Mesangial cell (primary cell): ENCODE results near the gene GTF2H3.

- RAMPAGE, long total RNA = no peak
Measured at GRCh38 chr12:123131375-123132486, 19.2 kb downstream of the PITPNM2 start.

GRCh38 chr12:123150090-123150357 is 866 bp downstream of the PITPNM2 start:
- RAMPAGE, long total RNA = no peak

GRCh38 chr12:123253417-123254153 is 18.1 kb downstream of the CDK2AP1 start:
- RAMPAGE, long total RNA = no peak

DNA sequence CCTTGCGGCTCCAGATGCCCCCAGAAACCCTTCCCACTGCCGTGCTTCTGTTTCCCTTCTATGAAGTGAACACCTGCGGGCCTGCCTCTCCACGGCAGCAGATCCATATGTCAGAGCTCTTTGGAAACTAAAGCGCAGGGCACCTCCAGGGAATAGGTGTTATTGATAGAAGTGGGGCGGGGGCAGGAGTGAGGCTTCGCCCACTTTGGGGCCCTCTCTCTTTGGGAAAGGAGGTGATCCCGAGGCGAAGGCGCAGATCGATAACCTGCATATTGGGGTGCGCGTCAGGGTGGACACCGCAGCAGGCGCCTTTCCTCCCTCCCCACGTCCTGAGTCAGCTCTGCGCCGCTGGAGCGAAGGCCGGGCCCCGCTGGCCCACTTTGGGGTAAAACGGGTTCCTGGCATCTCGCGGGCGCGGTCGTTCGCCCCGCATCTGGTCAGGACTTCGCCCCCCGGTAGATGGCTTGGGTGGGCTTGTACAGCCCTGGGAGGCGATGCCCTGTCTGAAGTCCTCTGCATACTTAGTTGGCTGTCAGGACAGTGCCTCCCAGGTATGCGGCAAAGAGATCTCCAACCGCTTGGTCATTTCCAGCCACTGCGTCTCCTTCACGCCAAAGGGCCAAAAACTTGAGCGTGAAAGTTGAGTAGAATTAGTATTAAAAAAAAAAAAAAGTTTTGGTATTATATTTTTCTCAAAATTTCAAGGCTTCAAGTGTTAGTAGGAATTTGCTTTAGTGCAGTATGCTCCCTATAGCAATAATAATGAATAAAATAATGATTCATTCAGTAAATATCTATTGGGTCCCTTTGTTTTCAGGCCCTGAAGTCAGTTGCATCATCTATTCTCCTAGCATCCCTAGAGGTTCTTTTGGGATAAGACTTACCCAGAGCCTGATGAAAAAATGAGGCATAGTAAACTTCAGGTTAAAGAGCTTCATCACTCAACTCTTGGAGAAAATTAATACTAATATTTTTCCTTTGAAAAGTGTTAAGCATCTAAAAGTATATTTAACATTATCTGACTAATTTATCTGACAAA is 767 bp downstream of the KMT5A start:
- RAMPAGE, long total RNA = no peak

- RAMPAGE, long total RNA = no peak
Measured at GRCh38 chr12:123398182-123398997, 14.5 kb downstream of the KMT5A start.

- RAMPAGE, long total RNA = no peak
Measured at GRCh38 chr12:123409413-123410773, 26.0 kb downstream of the KMT5A start.

- RAMPAGE, long total RNA = no peak
Measured at GRCh38 chr12:123444616-123445003, 8.1 kb upstream of the RILPL2 start.

- RAMPAGE, long total RNA = no peak
Measured at GRCh38 chr12:123445266-123446366, 9.1 kb upstream of the RILPL2 start.

- RAMPAGE, long total RNA = no peak
Measured at GRCh38 chr12:123619270-123619770, 14.2 kb downstream of the EIF2B1 start.

DNA sequence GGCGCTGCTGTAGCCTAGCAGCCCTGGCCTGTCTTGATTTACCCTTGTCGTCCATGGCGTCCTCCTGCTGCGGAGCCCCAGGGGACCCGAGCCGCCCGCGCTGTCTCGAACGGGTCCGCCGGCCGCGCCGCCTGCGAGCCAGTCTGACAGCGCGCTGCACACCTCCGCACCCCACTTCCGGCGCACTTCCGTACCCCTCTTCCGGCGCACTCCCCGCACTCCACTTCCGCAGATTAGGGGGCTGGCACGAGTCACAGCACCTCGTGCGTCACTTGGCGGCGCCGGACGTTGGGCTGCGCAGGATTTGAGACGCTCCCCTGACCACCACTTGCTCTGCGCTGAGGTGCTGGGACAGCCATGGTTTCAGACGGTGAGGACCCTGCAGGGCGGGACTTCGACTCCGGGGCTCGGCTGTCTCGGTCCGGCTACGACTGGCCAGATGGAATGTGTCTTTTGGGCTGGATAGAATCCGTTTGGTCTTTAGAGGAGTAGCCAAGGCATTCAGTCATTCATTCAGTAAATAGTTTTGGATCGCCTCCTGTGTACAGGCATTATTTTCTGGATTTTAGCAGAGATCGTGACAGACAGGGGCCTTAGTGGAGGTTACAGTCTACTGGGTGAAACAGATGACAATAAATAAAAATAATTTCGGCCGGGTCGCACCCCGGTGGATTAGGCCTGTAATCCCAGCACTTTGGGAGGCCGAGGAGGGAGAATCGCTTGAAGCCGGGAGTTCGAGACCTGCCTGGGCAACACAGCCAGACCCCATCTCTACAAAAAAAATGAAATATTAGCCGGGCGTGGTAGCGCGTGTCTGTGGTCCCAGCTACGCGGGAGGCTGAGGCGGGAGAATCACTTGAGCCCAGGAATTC is at the start of gene GTF2H3:
Gene GTF2H3, plus strand, starts transcription at position 327 of the 872 bp plus-strand sequence.
- RAMPAGE, long total RNA = start-site peak on the minus strand centred at position 161 of the sequence, 52 bp wide, 690 reads; start-site peak on the plus strand centred at position 343 of the sequence, 35 bp wide, 341 reads

DNA sequence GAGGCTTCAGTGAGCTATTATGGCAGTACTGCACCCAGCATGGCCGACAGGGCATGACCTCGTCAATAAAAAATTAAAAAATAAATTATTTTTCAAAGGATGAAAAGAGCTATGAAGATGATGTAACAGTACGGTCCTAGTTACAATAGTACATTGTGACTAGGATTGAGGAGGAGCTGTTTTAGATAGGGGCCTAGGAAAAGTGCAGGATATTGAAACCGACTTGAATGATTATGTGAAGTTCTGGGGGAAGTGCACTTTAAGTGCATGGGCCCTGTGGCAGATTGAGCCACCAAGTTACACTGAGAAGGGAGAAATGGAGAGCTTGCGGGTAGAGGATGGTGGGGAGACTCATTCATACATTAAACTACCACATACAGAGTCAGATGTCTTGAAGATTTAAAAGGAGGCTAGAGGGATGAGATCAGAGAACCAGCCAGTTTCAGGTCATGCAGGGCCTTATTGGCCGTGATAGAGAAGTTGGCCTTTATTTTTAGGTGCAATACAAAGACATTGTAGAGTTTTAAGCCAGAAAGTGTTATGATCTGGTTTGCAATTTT is 826 bp downstream of the GTF2H3 start:
- RAMPAGE, long total RNA = no peak

DNA sequence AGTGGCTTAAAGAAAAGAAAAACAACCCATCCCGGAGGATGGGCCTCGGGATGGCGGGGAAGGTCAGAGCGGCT is 272 bp downstream of the ZNF664 start:
- RAMPAGE, long total RNA = no peak

- RAMPAGE, long total RNA = no peak
Measured at GRCh38 chr12:123983802-123984140, 10.8 kb downstream of the ZNF664 start.

DNA sequence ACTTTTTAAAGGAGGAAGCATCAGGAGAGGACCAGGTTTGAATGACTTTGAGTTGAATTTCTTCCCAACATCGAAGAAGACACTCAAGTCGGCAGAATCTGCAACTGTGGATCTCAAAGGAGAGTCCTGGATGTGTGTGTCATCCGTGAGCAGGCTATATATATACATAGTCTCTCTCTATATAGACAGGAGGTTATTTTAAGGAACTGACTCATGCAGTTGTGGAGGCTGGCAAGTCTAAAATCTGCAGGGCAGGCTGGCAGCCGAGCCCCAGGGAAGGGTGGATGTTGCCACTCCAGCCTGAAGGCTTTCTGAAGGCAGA is 53.7 kb downstream of the ZNF664 start:
- RAMPAGE, long total RNA = no peak

DNA sequence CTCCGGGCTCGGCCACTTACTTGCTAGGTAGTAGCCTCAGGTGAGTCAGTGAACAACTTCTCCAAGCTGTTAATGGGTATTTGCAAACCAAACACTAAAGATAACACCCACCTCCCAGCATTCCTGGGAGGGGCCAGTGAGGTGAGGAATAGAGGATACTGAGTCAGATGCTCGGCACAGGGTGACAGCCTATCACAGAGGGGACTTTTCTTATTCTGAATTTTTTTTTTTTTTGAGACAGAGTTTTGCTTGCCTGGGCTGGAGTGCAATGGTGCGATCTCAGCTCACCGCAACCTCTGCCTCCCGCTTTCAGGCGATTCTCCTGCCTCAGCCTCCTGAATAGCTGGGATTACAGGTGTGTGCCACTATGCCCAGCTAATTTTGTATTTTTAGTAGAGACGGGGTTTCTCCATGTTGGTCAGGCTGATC is 151.0 kb upstream of the RFLNA start:
- RAMPAGE, long total RNA = no peak

DNA sequence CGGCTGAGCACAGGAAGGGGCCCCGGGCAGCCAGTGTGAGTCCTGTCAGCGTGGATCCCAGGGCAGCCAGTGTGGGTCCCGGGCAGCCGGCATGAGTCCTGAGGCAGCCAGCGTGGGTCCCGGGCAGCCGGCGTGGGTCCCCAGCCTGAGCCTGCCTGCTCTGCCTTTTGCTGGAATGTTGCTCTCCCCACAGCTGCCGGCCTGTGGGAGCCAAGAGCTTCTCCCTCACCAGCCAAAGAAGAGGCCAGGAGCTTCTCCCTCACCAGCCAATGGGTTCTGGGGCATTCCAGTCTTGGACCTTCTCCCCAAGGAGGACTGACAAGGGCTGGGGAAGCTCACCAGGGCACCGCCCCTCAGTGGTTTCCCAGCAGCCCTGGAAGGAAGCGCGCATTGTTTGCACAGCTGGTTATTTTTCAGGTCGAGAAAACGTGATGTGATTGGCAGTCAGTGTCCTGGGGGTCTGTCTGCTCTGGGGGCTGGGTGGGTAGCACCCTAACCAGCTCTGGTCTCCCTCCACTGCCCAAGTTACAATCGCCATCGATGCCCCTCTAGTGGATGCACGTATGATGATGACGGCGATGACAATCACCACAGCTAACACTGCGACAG is 14.9 kb upstream of the RFLNA start:
- RAMPAGE, long total RNA = no peak

GRCh38 chr12:124336981-124337381 is 42.1 kb downstream of the RFLNA start:
- RAMPAGE, long total RNA = no peak

GRCh38 chr12:124437786-124438391 is 129.5 kb downstream of the NCOR2 start:
- RAMPAGE, long total RNA = start-site peak on the minus strand at chr12:124437940-124437990, 14 reads

- RAMPAGE, long total RNA = no peak
Measured at GRCh38 chr12:124453982-124454578, 113.3 kb downstream of the NCOR2 start.

GRCh38 chr12:124548632-124549499 is 18.5 kb downstream of the NCOR2 start:
- RAMPAGE, long total RNA = no peak